Zone of skin (tissue), 1 donor: Measurements from ENCODE around the genes CREG1 and TBX19.

DNA sequence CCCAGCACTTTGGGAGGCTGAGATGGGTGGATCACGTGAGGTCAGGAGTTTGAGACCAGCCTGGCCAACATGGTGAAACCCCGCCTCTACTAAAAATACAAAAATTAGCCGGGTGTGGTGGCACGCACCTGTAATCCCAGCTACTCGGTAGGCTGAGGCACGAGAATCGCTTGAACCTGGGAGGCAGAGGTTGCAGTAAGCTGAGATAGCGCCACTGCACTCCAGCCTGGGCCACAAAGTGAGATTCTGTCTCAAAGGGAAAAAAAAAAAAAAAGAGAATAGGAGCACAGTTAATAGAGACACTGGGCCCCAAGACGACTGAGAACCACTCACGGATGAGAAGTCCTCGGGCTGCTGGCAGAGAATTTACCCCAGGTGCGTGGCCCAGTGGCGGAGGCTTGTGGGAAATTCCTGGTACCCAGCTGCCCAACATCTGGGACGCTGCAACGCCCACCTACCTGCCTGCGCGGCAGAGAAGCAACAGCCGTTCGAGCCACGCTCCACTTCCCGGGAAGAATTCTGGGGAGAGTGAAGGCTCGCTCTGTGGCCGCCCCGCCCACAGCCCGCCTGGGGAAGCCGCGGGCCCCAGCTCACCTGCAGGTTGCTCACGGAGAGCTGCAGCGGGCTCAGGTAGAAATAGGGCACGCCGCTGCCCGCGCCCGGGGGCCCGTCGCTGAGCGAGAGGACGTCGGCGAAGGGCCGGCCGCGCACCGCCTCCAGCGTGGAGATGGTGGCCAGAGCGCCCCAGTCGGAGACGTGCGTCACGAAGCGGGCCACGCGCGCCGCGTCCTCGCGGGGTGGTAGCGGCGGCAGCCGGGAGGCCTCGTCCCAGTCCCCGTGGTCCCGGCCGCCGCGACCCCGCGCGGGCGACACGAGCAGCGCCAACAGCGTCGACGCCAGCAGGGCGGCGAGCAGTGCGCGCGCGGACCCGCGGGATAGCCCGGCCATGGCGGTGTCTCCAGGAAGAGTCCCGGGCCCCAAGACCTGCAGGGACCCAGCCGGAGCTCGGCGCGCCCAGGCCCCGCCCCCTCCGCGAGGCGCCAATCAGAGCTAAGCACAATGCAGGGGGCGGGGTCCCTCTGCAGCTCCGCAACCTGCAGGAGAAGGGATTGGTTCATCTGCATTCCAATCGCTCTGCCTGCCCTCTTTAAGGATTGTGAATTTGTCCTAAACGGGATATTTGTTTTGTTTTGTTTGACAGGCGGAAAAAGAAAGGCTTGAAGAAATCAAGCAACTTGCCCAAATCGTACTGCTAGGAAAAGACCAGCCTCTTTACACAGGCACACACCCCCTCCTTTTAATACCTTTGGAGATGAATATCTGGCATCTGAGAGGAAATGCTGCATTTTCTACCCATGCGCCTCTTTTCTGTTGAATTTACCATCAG is at the start of gene CREG1:
CREG1 (minus strand) TSS at position 969 of the 1,387 bp plus-strand sequence.
- RRBS, result under 1% methylated on average over 29 of the region's 102 CpGs

- RRBS, result no CpG with 5 or more reads among the region's 9 CpGs
These were observed 13.3 kb upstream of the RCSD1 start for GRCh38 chr1:167616551-167617220.

DNA sequence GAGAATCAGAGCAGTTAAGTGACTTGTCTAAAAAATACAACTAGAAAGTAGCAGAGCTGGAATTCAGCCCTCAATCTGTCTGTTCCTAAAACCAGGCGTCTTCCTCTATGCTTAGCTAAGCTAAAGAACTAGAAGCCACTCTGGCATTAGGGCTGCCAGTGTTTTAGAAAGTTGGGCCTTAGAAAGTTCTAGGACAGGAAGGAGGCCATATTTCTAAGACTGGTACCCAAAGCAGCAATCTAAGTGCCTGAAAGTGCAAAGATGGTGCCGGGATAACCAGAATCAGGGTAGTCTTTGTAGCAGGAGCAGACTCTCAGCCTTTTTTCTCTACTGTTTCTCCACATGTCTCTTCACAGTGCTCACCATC is 1.3 kb upstream of the RCSD1 start:
- RRBS, result no CpG with 5 or more reads among the region's 2 CpGs

GRCh38 chr1:167631630-167632760 is 2.0 kb downstream of the RCSD1 start:
- RRBS, result no CpG with 5 or more reads among the region's 7 CpGs

DNA sequence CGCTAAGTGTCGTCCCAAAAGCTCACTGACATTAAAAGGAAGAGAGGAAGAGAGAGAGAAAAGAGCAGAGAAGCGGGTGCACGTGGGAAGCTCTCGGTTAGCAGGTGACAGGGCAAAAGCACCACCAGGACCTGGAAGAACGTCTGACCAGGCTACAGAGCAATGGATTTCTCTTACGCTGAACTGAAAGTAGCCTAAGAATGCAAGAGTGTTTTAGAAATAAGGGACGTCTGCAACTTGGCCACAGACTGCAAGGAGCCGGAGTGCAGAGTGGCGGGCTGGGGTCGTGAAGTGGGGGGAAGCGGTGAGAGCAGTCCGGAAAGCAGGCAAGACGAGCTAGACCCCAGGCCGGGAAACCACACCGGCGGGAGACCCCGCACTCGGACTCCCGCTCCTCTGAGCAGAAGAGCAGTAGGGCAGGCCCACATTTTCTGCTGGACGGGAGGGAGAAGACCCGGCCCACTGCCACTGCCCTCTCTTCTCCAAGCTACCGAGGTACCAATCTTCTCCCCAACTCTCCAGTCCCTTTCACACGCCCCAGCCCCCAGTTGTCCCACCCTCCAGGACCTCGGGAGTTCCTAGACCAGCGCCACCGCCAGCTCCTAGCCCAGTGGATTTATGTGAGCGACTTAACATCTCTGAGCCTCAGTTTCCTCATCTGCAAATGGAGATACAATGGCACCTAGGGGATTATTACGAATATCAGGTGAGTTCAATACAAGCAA is 8.2 kb upstream of the MPZL1 start:
- RRBS, result 35% methylated on average over 12 of the region's 29 CpGs

DNA sequence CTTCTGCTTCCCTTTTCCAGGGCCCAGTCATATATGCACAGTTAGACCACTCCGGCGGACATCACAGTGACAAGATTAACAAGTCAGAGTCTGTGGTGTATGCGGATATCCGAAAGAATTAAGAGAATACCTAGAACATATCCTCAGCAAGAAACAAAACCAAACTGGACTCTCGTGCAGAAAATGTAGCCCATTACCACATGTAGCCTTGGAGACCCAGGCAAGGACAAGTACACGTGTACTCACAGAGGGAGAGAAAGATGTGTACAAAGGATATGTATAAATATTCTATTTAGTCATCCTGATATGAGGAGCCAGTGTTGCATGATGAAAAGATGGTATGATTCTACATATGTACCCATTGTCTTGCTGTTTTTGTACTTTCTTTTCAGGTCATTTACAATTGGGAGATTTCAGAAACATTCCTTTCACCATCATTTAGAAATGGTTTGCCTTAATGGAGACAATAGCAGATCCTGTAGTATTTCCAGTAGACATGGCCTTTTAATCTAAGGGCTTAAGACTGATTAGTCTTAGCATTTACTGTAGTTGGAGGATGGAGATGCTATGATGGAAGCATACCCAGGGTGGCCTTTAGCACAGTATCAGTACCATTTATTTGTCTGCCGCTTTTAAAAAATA is 66.1 kb downstream of the MPZL1 start:
- RRBS, result no CpG with 5 or more reads among the region's 7 CpGs

DNA sequence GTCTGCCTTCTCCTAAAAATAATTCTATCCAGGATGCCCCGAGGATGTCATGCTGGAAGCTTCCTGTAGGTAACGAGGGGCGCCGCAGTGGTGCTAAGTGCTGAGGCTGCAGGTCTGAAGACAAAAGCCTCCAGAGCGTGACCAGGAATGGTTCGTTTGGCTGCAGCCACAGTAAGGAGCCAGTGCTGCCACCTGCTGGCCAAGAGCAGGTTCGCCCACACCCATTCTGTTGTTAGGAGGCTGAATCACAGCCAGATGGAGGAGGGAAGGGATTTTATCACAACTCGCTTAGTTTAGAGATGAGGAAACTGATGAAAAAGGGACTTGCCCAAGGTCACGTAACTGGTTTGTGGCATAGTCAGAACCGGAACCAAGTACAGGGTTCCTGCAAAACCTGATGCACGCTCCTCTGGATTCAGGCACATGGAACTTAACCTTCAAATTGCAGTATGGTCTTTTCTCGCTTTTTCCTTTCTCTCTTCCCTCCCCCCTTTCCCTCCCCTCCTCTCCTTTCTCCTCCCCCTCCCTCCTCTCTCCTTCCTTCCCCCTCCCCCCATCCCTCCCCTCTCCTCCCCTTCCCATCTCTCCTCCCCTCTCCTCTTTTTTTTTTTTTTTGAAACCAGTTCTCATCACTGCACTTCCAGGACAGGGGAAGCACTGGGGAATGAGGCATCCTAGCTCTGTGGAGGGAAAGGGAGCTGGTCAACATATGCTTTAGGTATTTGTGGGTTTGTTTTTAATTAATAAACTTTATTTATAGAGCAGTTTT is 81.7 kb downstream of the MPZL1 start:
- RRBS, result no CpG with 5 or more reads among the region's 12 CpGs

- RRBS, result 100% methylated on average over 1 of the region's 21 CpGs
These were observed 50.5 kb downstream of the ADCY10 start for GRCh38 chr1:167863332-167863847.

DNA sequence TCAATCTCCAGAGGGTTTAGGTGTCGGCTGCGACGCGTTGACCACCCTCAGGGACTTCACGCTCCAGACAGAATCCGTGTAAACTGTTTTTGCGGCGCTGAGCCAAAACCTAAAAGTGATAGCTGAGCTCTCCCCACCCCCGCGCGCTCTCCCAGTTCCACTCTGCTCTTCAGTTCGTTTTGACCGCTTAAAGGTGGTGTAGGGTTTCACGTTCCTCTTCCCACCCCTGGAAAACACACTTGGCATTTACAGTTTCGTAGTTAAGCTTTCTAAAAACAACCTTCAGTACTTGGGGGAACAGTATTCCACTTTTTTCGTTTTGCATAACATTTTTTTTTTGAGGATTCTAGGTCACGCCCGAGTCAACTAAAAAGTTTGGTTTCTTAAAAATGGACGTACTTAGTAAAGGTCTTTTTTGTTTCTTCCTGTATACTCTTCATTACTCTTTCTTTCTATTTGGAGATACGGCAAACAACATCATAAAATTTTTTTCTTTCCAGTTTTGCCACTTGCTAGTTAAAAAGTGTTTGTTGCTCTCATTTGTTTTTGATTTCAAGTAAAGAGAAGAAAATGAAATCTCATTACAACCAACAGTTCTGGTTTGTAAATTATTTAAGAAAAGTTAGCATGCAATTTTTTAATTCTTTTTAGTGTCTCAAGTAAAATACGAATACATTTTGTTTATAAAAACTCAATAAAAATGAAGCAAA is 701 bp upstream of the MPC2 start:
- RRBS, result no CpG with 5 or more reads among the region's 21 CpGs

DNA sequence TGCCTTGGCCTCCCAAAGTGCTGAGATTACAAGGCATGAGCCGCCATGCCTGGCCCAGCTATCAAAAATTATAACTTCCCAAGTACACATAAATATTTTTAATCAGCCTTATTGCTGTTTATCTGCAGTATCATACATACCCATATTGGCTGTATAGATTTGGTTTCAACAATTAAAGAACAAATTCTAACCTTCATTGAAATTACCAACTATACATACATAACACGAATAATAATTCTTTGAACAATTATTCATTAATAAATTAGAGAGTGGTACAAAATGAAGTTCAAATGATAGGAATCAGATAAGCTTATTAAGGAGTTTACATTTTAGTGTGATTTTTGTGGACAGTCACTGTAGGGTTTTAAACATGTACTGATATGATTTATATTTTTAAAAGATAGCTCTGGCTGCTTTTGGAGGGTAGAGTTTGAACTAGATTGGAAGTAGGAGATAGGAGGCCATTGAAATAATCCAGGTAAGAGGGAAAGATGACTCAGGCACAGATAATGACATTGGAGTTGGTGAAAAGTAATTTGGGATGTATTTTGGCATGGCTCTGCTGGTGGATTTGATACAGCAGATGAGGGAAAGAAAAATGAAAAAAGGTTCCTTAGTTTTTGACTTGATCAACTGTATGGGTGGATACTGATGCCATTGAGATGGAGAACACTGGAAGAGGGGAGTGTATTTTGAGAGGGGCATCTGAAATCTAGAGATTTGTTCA is 35.4 kb upstream of the MPC2 start:
- RRBS, result no CpG with 5 or more reads among the region's 2 CpGs

DNA sequence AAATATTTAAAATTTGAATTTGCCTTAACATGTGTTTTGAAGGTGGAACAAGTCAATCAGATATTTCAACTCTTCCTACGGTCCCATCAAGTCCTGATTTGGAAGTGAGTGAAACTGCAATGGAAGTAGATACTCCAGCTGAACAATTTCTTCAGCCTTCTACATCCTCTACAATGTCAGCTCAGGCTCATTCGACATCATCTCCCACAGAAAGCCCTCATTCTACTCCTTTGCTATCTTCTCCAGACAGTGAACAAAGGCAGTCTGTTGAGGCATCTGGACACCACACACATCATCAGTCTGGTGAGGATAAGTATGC is 67.6 kb upstream of the MPC2 start:
- RRBS, result no CpG with 5 or more reads among the region's 2 CpGs

GRCh38 chr1:168026193-168026995 is 89.5 kb upstream of the MPC2 start:
- RRBS, result no CpG with 5 or more reads among the region's 5 CpGs

- RRBS, result no CpG with 5 or more reads among the region's 2 CpGs
These were observed 97.0 kb downstream of the GPR161 start for GRCh38 chr1:168039744-168040203.

GRCh38 chr1:168184684-168184929 is 5.8 kb downstream of the TIPRL start:
- RRBS, result no CpG with 5 or more reads among the region's 1 CpG

DNA sequence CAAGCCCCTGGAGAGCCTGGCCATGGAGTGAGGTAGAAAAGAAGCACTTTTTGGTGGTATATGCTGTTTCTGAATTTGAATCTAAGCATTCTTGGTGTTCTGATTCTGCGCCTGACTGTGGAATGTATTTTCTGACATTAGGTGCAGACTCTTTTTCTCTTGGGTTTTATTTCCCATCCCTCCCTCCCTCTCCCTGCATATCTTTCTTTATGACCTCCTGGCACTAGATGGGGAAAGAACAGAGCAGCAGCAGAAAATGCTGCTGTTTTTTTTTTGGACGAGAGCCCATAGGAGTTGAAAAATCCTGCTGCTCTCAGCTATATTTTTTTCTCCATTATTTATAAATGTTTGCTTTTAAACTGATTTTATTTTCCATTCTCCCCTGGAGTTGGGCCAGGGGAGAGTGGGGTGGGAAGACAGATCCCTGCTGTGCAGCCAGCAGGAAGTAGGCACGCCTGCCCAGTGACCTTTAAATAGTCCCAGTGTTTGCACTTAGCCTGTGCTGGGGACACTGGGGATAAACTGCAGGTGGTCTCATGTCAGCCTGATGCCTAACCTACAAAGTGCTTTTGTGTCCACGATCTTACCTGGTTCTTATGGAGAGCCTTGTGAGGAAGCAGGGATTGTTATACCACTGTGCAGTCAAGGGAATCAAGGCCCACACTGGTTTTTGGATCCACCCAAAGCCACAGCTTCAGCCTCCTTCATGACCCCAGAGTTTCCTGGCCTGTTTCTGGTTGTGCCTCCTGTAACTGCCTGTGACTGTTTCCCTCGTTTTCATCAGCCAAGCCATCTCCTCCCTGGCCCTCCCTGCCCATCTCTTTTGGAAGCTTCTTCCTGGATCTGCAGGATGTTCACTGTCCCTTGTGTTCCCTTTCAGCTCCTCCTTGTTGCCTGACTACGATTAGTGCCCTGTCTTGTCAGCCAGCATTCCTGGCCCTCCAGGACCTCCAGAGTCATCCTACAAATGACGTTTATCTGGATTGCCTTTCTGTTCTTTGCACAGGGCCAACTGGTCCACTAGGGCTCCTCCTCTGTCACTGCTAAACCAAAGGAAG is 17.6 kb downstream of the SFT2D2 start:
- RRBS, result no CpG with 5 or more reads among the region's 7 CpGs

GRCh38 chr1:168280611-168281117 is at the start of gene TBX19:
TSS of gene TBX19 (plus strand) at chr1:168280877.
- RRBS, result no CpG with 5 or more reads among the region's 8 CpGs

DNA sequence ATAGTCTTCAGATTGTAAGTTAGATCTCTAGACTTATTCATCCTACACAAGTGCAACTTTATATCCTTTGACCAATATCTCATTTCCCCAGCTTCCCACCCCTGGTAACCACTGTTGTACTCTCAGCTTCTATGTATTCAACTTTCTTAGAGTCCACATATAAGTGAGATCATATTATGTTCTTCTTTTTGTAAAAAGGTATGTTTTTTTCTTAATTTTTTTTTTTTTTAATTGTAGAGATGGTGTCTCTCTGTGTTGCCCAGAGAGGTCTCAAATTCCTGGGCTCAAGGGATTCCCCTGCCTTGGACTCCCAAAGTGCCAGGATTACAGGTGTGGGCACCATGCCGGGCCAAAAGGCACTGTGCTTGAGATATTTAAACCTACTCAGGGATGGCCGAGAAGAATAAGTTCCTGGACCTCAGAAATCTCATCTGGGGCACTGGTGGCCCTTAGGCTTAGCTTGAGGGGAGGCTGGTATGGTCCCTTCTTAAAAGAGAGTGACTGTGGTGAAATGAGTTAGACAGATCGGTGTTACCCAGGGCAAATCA is 27.3 kb downstream of the TBX19 start:
- RRBS, result no CpG with 5 or more reads among the region's 3 CpGs

GRCh38 chr1:168354979-168355283 is 74.3 kb downstream of the TBX19 start:
- RRBS, result no CpG with 5 or more reads among the region's 2 CpGs

DNA sequence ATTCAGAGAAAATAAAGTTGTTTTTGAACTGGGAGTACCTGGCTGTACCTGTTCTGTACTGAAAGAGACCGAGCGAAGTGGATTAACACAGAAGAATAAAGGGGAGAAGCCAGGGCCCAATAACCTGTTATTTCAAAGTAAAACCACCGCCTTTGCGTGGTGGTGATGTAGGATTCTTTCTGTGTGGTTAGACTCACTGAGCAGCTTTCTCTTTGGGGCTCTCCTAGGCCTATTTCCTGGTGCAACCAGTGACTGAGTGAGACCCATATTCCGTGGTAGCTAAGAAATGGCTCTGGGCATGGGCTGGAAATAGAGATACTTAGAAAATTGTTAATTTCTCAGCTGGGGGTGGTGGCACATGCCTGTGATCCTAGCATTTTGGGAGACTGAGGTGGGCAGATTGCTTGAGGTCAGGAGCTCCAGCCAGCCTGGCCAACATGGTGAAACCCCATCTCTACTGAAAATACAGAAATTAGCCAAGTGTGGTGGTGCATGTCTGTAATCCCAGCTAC is 99.8 kb downstream of the XCL2 start:
- RRBS, result no CpG with 5 or more reads among the region's 5 CpGs

GRCh38 chr1:168485034-168485452 is 58.8 kb downstream of the XCL2 start:
- RRBS, result no CpG with 5 or more reads among the region's 5 CpGs